Islet of Langerhans (tissue), 1 donor: ENCODE measurements around a stretch of chr18.

- RRBS, result no CpG with 5 or more reads among the region's 2 CpGs
Observed at GRCh38 chr18:7748951-7749307, 181.8 kb downstream of the PTPRM start.

GRCh38 chr18:8604101-8604589, 5.1 kb upstream of the RAB12 start:
- RRBS, result no CpG with 5 or more reads among the region's 9 CpGs

DNA sequence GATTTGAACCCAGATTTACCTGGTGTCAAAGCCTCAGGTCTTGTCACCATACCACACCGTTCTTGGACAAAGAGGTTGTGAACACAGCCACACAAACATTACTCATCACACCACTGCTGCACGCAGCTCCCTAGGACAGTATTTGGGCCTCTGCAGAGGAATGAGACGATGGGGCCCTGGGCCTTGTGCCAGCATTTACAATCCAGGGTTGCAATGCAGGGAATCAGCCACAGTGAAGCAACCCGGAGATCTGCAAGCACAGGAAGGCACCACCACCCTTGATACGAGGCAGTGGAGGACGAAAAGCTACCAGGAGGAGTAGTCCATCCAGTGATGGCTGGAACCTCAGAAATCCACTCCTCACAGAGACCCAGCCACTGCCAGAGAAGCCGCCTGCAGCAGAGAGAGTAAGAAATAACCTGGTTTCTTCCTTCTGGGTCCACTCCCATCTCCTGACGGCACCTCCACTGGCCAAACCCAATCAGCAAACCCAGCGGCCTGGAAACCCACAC, 3.7 kb upstream of the MTCL1 start:
- RRBS, result no CpG with 5 or more reads among the region's 9 CpGs

- RRBS, result no CpG with 5 or more reads among the region's 4 CpGs
Observed at GRCh38 chr18:8747445-8747778, 42.1 kb downstream of the MTCL1 start.

DNA sequence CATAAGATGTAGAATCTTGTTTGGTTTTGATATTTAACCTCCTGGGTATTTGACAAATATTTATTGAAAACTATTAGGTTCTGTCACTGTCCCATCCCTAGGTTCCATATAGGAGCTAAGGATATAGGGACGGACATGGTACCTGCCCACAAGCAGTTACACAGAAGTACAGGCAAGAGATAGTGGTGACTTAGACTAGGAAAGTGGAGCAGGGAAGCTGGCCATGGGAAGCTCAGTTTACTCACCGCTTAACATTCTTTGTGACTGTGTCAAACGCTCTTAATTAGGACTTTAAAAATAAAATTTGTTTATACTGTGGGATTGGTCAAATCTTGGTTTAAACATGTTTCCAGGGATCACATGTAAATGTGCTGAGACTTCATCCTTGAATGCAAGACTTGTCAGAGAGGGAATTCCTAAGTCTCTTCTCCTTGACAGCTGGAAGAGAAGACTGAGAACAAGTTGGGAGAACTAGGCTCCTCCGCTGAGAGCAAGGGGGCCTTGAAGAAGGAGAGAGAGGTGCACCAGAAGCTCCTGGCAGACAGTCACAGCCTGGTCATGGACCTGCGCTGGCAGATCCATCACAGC, 107.3 kb downstream of the MTCL1 start:
- RRBS, result no CpG with 5 or more reads among the region's 5 CpGs

DNA sequence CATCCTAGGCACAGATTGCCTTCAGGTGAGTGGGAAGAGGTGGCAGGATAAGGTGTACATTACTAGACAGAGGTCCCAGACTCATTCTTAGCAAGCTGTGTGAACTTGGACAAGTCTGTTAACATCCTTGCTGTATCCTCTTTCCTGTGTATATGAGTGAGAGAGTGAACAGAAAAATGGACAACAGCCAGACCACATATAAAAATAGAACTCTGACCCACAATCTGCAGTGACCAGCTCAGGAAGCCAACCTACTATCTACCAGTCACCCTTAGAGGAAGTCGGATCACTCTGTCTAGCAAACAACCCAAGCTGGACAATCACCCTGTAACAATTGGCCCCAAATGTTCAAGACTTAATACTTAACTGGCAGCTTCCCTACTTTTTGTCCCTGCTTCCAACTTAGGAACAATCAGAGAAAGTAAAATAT, 158.6 kb upstream of the NDUFV2 start:
- RRBS, result no CpG with 5 or more reads among the region's 1 CpG

GRCh38 chr18:8951609-8952020, 150.9 kb upstream of the NDUFV2 start:
- RRBS, result no CpG with 5 or more reads among the region's 2 CpGs

GRCh38 chr18:8974254-8974836, 128.2 kb upstream of the NDUFV2 start:
- RRBS, result no CpG with 5 or more reads among the region's 6 CpGs

GRCh38 chr18:9016687-9017137, 85.8 kb upstream of the NDUFV2 start:
- RRBS, result no CpG with 5 or more reads among the region's 13 CpGs

DNA sequence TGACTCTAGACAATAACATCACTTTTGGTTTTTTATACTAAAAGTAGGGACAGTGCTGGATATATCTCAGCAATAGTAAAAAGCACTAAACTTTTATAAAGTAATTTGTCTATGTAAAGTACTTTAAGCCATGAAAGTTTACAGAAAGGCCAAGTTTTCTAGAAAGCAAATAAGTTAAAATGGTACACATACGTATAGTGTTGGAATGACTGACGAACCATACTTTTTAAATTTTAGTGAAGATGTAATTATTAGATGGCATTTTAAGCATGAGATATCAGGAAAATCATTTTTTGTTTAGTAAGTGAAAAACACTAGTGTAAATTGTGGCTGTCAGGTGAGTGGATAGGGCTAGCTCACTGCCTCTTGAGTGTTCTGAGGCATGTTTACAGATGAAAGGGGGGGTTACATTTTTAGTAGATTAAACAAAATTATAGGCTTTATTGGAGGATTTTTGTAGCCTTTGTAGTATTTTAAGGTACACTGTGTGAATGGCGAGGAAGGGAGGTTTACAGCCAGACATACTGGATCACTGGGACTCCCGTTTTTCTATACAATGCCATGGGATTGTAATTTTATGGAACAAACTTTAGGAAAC, 4.9 kb upstream of the ANKRD12 start:
- RRBS, result no CpG with 5 or more reads among the region's 4 CpGs

DNA sequence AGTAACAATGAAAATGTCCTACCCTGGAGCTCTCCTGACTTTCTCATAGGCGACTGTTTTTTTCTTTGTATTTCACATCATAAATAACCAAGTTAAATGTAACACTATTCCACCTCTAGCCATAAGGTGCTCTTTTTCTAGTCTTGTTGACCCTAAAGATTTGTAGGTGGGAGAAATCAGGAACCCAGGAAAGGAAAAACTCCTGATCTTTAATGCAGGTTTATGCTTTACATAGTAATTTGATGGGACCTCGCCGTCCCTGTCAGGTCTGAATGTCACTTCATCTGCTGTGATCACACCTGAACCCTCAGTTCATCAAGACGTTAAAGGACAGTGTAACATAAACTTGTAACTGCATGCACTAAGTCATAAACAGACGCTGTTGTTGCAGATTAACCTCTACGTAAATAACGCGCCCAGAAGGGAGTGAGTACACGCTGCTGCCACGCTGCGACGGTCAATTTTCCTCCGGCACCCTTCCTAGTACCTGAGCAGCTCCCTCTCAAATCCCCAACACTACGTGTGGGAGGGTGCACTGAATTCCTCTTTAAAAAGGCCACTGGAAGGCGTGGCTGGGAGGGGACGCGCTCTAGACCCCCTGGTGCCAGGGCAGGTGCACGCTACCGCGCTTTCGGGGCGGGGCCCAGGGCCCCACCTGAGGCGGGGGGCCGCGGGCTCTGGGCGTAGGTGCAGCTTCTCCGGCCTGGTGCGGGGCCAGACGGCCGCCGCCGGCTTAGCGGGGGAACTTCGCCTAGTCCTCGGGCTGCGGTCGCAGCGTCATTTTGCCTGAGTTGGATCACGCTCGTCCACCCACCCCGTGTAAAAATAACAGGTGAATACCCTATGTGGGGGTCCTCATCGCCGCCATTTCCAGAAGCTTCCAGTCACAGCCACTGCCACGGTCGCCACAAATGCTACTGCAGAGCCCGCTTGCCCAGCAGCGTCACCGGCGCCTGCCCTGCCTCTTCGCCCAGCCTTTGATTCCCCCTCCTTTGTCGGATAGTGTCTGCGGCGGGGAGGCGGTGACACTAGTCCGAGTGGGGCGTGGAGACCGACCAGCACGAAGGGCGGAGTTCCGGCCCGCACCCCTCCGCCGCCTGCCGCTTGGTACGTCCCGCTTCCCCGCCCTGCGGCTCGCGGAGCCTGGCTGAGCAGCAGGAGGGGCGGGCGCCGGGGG, 669 bp upstream of the ANKRD12 start:
- RRBS, result 2% methylated on average over 14 of the region's 73 CpGs

DNA sequence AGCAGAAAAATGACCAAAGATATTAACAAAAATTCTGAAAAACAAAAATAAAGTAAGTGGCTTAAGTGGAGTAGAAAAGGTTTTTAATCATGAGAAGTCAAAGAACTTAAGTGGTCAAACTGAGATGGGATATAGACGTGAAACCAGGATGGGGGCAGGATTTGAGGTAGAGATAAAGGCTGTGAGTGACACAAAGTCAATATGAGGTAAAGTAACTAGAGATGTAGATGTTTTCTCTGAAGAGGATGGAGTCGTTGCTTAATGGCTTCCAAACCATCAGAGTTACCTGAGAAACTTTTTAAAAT, 21.2 kb downstream of the ANKRD12 start:
- RRBS, result no CpG with 5 or more reads among the region's 2 CpGs

DNA sequence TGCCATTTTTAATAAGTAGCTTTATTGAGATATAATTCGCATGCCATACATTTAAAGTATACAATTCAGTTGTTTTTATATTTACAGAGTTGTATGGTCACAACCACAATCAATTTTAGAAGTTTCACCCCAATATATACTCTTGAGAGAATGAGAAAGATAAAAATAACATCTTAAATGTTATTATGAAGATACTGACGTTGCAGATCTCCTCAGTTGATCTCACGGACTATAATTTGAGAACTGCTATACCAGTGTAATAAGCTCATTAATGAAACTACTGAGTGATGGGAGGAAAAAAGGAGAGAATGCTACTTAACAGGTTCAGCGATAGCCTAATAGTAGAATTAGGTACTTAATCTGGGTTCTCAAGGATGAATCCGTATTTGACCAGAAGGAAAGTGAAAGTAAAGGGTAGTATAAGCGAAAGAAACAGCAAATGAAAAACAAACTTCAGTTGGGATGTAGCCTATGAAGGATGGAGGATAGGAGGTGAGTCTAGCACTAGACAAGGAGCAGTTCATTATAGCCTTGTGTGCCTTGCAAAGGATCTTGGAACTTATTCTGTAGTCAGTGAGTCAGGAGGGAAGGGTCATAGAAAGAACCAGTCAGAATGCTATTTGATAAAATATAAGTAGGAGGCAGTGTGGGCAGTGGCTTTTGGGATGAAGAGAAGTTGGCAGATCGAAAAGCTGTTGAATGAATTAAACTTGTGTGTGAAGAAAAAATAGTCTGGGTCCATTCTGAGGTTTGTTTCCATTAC, 48.3 kb downstream of the ANKRD12 start:
- RRBS, result no CpG with 5 or more reads among the region's 7 CpGs

- RRBS, result no CpG with 5 or more reads among the region's 3 CpGs
Observed at GRCh38 chr18:9191078-9191375, 54.4 kb downstream of the ANKRD12 start.

- RRBS, result no CpG with 5 or more reads among the region's 4 CpGs
Observed at GRCh38 chr18:9400008-9400508, 65.5 kb downstream of the TWSG1 start.

DNA sequence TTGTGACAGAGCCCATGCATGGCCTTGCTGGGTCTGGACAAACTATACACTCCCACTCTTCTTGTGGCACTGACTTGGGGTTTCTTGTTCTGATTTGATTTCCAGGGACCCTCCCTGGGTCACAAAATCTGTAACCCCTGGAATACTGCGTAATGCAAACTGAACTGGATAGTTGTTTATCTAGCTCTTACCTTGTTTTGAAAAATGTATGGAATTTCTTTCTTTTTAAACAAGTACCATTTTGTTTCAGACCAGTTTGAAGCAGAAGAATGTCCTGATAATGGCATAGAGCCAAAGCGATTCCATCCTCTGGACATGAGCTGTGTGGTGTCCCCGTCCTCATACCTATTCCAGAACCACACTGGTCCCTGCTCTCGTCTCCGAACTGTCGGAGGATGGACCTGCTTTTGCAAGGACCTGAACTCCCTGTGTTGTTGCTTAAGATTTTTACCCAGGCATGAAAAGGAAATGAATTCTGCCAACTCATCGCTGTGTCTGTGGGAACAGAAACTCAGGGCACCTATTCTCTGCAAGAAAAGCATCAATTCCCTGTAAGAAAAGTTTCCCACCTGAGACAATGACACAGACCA, 33.5 kb upstream of the PPP4R1 start:
- RRBS, result no CpG with 5 or more reads among the region's 7 CpGs

GRCh38 chr18:9719388-9720126, 11.5 kb downstream of the RAB31 start:
- RRBS, result no CpG with 5 or more reads among the region's 16 CpGs

- RRBS, result no CpG with 5 or more reads among the region's 2 CpGs
Observed at GRCh38 chr18:9851493-9851837, 34.3 kb upstream of the TXNDC2 start.

DNA sequence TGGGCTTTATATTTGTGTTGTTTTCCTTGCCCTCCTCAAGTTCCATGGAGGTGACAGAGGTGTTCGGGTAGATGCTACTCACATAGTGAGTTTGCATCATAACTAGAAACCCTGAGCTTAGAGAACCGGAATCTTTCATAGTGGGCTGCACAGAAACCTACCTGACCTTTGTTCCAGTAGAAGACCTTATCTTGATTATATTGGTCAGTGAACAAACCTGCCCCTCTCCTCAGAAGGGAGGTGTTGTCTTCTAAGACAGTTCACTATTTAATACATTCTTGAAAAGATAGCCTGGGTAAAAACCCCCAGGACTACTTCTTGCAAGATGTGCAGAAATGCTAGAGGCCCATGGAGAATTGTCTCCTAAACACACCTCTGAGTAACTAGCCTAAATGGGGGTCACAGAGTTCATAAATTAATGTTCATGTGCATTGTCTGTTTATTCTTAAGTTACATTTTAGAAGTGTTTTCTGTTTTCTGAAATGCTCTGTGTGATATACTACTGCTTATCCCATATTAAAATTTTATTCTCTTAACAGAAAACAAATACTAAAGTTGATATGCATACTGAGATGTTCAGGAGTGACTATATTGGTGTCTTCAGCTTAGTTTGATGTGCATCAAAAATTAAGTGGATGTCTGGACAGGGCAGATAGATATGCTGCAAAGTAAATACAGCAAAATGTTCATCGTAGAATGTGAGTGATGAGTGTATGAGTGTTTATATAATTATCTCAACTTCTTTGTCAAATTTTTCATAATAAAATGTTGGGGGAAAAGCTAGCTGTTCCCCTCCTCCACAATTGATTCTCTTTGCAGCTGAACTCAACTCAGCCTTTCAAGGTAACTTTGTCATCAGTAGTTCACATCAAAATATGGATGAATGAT, 13.0 kb downstream of the VAPA start:
- RRBS, result no CpG with 5 or more reads among the region's 3 CpGs

GRCh38 chr18:9929116-9929931, 15.5 kb downstream of the VAPA start:
- RRBS, result no CpG with 5 or more reads among the region's 8 CpGs